SP-49 (cell line): Measurements from ENCODE around the genes DYNLT4, ZSWIM5 and ATPAF1.

- PRO-cap, result bidirectional peak, plus-strand start at chr1:44807509, minus-strand start at chr1:44807351
Measured at GRCh38 chr1:44807173-44808240, at the start of gene DYNLT4. Gene DYNLT4 (minus strand): TSS chr1:44807351.

DNA sequence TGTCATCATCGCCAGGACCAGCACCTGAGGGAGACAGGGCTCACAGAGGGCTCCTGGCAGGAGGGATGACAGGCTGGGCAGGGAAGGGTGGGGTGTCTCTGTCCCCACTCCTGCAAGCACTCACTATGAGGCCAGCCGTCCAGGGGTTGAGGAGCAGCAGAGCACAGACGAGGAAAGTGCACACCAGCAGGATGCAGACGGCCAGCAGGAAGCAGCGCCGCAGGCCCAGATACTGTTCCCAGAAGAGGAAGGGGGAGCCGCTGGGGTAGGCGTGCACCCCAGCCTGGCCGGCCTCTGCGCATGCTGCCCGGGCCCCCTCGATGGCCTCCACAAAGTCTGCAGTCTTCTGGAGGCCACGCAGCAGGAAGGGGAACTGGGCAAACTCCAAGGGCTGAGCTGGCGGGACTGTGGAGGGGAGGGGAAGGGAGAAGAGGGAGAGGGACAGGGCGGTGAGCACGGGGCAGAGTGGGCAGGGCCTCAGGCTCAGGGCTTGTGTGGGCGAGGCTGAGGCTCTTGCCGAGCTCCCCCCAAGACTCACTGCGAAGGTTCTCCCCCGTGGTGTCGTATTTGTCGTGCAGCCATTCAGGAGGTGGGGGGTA lies 16.6 kb downstream of the PTCH2 start:
- PRO-cap, result no peak

DNA sequence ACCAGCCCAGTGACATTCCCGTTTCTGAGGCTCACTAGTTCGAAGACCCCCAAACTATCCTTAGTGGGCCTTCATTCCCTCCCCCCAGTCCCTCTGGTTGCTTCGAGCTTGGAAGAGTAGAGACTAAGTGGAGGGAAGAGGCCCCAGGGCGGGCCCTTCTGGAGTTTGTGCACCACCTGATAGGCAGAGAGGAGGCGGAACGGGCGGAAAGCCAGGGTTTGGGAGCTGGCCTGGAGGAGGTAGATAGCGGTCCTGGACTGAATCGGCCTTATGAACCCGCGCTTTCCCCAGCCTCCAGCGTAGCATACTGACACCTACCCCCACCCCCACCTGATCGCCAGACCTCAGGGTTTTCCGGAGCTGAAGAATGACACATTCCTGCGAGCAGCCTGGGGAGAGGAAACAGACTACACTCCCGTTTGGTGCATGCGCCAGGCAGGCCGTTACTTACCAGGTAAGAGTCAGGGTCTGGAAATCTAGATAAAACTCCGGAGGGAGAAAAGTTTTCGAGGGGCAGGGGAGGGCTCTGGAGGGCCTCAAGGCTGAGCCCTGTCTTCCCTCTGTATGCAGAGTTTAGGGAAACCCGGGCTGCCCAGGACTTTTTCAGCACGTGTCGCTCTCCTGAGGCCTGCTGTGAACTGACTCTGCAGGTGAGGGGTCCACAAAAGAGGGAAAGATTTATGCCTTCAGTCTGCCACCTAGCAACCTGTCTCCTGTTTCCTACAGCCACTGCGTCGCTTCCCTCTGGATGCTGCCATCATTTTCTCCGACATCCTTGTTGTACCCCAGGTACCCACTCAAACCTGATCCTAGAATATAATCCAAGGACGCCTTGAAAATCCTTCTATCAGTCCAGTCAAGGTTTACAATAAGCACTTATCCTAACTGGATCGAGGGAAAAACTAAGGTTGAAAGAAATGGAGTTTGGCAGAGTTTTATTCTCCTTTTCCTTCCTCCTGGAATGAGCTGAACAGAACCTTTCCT lies 804 bp downstream of the UROD start:
- PRO-cap, result no peak

- PRO-cap, result no peak
Measured at GRCh38 chr1:45204773-45205406, 1.5 kb downstream of the ZSWIM5 start.

GRCh38 chr1:45206234-45207251 lies at the start of gene ZSWIM5:
Gene ZSWIM5 (minus strand): TSS chr1:45206605.
- PRO-cap, result no peak

GRCh38 chr1:45297494-45298002 lies 29.1 kb upstream of the HPDL start:
- PRO-cap, result no peak

DNA sequence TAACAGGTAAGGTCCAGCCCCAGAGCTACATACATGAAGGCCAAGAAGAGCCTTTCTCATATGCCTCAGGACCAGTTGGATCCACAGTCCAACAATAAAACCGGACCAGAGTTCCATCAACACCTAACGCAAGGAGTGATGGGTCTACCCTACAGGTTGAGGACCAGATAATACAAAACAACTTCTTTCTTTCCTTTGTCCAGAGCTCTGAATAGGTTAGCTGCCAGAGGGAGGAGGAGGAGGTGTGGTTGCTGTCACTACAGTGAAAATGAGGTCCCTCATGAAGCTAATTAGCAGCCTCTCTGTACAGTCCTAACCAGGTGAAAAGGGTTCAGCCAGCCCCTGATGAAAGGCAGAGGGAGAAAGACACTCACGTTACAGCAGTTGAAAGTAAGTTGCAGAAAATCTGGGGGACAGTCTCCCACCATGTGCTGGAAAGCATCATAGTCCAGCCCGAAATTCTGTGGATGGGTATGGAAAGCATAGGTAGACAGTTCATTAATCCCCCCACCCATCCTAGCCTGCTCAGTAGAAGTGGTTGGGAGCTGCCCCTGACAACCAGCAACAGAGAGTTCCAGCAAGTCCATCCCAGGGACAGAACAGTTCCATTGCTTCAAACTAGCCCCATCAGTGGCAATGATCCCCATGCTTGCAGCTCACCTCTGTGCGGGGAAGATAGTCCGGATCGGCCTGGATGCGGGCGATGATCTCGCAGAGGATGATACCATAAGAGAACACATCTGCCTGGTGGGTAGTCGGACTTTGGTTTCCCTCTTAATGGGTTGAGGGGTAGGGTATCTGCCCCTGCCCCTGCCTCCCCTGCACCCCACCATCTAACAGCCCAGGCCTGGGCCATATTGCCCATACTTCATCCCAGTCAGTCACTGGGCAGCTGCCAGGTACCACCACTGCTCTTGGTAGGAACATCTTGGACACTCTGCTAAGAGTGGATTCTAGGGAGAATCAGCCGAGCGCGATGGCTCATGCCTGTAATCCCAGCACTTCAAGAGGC lies 6.7 kb downstream of the TOE1 start:
- PRO-cap, result no peak

DNA sequence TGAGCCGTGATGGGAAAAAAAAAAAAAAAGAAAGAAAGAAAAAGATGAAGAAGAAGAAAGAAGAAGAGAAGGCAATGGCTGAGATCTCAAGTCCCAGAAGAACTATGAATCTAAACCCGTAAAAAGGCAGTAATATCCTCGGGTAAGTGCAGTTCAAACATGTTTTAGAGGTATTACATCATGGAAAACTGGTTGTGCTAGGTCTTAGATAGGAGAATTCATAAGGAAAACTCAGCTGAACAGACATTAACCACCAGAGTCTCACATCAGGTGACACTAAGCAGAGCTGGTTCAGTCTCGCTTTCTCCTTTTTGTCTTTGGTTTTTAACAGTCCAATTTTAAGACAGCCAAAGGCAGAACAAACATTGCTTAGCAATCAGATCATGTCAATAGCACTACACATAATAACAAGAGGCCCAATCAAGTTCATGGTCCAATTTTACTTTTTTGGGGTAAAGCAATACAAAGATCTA lies 63.3 kb downstream of the TOE1 start:
- PRO-cap, result no peak

GRCh38 chr1:45513561-45514010 lies 8.1 kb downstream of the PRDX1 start:
- PRO-cap, result no peak

GRCh38 chr1:45554081-45554678 lies 3.6 kb downstream of the AKR1A1 start:
- PRO-cap, result no peak

- PRO-cap, result no peak
Measured at GRCh38 chr1:45606941-45607922, 16.6 kb downstream of the CCDC17 start.

DNA sequence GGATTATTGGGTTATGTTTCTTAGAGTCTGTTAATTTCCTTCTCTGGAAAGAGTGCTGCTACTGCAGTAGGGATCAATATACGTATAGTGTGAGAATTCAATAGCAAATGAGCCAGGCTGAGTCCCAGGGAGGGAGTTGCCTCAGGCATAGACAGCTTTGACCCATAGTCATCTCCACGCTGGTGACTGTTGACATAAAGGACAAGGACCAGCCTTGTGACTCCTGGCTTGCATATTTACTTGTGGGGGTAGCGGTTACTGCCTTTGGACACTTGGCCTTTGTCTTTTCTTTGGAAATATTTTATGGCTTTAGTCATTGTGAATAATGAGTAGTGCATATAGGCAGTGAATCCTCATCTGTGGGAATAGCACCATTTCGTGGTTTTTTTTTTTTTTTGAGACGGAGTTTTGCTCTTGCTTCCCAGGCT lies 68.7 kb downstream of the MAST2 start:
- PRO-cap, result no peak

DNA sequence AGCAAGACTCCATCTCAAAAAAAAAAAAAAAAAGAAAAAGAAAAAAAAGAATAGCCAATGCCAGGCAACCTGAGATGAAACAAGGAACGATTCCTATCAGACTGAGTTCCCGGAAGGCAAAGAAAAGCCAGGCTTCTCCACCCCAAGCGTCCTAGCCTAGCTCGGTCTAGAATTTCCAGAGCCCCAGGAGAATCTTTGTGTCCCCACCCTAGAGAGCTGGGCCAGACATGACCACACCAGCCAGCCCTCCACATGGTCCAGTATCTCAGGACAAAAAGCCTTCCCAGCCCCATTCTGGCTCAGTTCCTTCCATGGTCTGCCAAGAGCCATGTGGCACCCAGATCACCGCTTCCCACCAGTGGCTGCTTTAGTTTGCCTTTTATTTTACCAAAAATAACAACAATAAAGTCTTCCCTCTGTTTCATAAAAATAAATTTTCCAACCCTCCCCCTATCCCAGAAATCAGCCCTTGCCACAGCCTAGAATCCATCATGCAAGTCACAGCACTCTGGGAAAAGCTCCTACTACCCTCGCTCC lies 3.4 kb upstream of the MKNK1 start:
- PRO-cap, result no peak

DNA sequence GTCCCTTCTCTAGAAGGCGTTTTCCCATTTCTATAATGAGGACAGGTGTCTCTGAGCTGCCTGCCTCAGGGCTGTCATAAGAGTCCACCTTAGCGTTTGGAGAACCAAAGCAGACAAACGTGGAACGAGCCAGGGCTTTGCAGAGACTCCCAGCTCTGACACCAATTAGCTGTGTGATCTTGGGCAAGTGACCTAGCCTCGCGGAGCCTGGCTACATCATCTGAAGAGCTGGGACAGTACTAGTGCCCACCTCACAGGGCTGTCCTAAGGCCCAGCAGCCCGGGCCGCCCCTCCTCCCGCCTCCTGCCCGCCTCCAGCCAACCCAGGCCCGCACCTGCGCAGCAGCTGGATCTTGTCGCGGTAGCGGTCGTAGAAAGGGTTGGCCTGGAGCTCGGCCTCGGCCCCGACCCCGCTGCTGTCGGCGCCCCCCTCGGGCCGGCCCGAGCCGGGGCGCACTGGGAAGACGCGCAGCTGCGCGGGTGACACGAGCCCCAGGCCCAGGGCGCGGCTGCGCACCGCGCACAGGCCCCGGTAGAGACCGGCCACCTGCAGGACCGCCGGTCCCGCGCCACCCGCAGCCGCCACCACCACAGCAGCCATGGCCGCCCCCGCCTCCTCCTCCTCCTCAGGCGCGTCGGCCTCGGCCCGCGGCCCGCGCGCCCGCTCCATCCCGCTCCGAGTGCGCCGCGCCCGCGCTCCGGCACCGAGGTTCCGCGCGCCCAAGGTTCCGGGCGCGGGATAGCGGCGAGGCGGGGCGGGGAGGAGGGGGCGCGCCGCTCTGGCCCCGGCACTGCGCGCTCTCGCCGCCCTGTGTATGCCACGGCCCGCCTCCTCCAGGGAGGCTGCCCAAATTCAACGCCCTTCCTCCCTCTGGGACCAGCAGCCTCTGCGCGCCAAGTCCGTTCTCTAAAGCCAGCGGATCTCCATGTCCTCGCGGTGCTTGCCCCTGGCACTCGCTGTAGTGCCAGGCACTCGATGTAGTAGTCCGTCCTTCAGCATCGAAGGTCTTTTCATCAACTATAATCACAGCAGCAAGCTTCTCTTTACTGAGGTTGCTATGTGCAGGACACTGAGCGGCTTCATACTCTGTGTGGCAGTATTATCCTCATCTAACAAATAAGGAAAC lies at the start of gene ATPAF1:
Gene ATPAF1, minus strand, starts transcription at position 642 of the 1,126 bp plus-strand sequence.
- PRO-cap, result bidirectional peak, plus-strand start at position 905 of the sequence, minus-strand start at position 627 of the sequence

DNA sequence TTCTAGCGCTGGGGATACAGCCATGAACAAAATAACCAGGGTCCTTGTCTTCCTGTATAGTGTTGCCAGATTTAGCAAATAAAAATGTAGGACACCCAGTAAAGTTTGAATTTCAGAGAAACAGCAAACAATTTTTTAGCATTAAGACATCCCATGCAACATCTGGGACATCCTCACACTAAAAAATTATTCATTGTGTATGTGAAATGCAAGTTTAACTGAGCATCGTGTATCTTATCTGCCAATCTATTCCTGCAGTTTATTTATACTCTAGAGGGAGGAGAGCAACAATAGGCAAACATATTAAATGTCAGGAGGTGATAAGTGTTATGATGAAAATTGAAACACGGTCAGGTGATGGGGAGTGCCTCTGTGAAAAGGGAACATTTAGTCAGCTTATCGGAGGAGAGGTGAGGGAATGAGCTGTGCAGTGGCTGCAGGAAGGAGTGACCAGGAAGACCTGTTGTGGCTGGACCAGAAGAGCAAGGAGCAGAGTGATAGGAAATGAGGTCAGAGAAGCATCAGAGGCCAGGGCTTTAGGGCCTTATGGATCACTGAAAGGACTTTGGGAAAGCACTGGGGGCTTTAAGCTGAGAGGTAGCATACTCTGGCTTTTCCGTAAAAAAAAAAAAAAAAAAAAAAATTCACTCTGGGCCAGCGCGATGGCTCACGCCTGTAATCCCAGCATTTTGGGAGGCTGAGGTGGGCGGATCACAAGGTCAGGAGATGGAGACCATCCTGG lies 815 bp upstream of the EFCAB14 start:
- PRO-cap, result no peak

DNA sequence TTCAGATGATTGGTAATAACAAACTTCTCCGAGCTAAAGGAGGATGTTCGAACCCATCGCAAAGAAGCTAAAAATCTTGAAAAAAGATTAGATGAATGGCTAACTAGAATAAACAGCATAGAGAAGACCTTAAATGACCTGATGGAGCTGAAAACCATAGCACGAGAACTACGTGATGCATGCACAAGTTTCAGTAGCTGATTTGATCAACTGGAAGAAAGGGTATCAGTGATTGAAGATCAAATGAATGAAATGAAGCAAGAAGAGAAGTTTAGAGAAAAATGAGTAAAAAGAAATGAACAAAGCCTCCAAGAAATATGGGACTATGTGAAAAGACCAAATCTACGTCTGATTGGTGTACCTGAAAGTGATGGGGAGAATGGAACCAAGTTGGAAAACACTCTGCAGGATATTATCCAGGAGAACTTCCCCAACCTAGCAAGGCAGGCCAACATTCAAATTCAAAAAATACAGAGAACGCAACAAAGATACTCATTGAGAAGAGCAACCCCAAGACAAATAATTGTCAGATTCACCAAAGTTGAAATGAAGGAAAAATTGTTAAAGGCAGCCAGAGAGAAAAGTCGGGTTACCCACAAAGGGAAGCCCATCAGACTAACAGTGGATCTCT lies 48.6 kb downstream of the CYP4B1 start:
- PRO-cap, result no peak

DNA sequence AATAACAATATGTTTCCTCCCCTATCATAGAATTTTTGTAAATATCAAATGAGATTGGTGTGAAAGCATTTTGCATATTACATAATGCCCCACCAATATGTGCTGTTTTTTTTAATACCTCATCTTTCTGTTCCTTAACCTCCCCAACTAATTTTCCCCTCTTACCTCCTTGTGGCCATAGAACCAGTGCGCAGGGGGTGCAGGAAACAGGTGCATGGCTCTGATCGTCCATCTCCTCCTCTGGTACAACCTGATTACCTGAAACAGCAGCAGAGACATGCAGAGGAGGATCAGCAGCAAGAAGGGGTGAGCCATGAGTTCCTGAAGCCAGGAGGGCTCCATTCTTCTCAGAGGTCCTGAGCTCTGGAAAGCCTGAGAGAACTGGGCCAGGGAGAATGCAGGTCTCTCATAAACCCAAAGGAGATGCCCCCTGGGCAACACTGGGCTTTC lies 41.2 kb downstream of the CYP4A11 start:
- PRO-cap, result no peak

DNA sequence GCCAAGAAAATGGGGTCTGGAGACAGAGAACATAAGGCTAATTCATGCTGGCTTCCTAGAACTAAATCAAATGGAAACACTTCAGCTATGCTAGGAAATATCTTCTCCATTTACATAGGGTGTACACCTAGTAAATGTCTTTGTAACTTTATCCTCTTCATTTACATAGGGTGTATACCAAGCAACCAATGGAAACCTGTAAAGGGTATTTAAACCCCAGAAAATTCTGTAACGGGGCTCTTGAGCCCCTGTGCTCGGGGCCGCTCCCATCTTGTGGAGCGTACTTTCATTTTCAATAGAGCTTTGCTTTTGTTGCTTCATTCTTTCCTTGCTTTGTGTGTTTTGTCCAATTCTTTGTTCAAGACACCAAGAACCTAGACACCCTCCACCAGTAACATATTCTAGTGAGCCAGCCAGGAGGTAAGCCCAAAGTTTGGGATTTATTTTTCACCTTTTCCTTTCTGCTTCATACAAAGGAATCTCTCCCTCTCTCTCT lies 19.5 kb upstream of the CYP4X1 start:
- PRO-cap, result no peak

- PRO-cap, result no peak
Measured at GRCh38 chr1:47234924-47235853, 3.2 kb upstream of the TAL1 start.

DNA sequence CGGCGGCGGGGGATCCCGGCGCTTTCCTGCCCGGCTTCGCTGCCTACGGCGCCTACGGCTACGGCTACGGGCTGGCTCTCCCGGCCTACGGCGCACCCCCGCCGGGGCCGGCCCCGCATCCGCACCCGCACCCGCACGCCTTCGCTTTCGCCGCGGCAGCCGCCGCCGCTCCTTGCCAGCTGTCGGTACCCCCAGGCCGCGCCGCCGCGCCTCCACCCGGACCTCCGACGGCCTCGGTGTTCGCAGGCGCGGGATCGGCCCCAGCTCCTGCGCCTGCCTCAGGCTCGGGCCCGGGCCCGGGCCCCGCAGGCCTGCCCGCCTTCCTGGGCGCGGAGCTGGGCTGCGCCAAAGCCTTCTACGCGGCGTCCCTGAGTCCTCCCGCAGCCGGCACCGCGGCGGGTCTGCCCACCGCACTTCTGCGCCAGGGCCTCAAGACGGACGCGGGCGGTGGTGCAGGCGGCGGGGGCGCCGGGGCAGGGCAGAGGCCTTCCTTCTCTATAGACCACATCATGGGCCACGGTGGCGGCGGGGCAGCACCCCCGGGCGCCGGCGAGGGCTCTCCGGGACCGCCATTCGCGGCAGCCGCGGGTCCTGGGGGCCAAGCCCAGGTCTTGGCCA lies 1.1 kb downstream of the FOXD2 start:
- PRO-cap, result no peak